Measurements from ENCODE around the gene PIGC.

DNA sequence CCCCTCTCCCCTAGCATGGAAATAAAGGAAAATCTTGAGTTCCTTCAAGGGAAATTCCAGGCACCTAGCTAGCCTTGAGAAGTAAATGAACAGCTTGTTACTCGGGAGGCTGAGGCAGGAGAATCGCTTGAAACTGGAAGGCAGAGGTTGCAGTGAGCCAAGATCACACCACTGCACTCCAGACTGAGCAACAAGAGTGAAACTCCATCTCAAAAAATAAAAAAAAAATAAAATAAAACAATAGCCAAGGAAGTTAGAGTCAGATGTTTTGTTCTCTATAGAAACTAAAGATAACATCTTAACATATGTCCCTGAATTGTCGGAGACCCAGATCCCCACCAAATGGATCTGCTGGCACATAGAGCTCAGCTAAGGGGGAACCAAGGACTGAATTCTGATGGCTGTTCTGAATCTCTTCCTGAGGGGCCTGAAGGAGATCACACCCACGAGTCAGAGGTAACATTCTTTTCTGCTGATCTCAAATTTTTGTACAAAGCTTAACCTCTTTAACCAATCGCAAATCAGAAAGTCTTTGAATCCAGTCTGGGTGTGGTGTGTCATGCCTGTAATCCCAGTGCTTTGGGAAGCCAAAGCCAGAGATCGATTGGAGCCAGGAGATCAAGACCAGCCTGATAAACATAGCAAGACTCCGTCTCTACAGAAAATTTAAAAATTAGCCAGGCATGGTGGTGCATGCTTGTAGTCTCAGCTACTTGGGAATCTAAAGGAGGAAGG is 63.0 kb upstream of the PRRC2C start:
- PRO-cap, 2 experiments: no peak in any of the 2 experiments

DNA sequence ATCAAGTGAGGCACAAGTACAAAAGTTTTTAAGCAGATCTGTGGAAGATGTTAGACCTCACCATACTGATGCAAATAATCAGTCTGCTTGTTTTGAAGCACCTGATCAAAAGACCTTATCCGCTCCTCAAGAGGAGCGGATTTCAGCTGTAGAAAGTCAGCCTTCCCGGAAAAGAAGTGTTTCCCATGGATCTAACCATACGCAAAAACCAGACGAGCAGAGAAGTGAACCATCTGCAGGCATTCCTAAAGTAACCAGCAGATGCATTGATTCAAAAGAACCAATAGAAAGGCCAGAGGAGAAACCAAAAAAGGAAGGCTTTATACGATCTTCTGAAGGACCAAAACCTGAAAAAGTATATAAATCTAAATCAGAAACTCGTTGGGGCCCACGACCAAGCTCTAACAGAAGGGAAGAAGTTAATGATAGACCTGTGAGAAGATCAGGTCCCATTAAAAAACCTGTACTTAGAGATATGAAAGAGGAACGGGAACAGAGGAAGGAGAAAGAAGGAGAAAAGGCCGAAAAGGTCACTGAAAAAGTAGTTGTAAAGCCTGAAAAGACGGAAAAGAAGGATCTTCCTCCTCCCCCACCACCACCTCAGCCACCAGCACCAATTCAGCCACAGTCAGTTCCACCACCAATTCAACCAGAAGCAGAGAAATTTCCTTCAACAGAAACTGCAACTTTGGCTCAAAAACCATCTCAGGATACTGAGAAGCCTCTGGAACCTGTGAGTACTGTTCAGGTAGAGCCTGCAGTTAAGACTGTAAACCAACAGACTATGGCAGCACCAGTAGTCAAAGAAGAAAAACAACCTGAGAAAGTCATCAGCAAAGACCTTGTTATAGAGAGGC is 55.0 kb downstream of the PRRC2C start:
- PRO-cap, 2 experiments: no peak in any of the 2 experiments

DNA sequence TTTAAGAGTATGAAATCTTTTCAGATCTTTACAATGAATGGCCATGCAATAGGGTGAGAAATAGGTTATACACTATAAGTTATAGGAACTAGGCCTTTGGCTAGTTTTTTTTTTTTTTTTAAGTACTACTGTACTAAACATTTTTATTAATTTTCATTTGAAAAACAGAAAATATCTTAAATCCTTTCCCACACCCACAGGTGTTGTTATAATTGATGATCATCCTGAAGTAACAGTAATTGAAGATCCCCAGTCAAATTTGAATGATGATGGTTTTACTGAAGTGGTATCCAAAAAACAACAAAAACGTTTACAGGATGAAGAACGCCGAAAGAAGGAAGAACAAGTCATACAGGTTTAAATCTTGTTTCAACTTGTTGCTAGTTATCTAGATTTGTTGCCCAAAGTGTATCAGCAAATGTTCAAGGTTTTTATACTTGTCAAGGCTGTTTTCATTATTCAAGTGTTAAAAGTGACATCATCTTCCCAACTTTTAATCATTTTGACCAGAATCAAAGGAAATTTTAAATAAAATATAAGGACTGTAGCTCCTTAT is 64.6 kb downstream of the PRRC2C start:
- PRO-cap, 2 experiments: no peak in any of the 2 experiments

DNA sequence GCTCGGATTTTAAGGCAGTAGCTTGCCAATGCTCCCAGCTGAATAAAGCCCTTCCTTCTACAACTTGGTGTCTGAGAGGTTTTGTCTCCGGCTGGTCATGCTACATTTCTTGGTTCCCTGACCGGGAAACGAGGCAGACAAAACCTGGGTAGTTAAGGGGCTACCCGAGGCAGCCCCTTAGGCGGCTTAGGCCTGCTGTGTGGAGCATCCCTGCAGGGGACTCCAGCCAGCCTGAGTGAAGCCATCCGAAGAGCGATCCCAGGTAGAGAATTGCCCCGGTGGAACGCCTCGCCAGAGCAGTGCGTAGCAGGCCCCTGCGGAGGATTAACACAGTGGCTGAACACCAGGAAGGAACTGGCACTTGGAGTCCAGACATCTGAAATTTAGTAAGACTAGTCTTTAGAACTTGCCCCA is 21.2 kb upstream of the MYOCOS start:
- PRO-cap, 2 experiments: peak in 1 of 2 experiments; most common minus-strand start position 132 of the sequence (in 1)

GRCh38 chr1:171817819-171818046 is 23.6 kb upstream of the DNM3 start:
- PRO-cap, 2 experiments: no peak in any of the 2 experiments

GRCh38 chr1:172136890-172137418 is 283.5 kb upstream of the C1orf105 start:
- PRO-cap, 2 experiments: no peak in any of the 2 experiments

- PRO-cap, 2 experiments: peak in 2 of 2 experiments; most common plus-strand start chr1:172144892 (in 1); most common minus-strand start chr1:172144794 (in 2)
Measured at GRCh38 chr1:172144062-172145293, 276.0 kb upstream of the C1orf105 start.

DNA sequence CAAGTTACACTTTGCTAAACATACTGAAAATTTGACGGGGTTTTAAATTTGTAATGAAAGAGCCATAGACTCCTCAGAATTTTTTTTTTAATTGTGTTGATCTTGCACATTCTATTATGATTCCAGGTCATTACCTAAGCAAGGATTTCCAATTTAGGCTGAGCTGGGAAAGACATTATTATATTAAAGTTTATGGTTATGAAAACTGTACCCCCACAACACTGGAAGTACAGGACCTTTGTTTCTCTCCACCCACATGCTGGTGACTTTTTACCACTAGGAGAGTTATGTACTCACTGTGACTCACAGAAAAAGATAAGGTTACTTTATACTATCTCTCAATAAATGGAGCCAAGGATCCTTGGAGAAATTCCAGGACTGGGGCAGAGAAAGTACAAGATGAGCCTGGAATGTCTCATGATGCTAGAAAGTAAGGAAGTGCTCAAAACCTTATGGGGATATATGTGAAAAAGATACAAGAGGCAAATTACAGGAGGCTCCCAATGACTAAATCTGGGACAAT is 64.0 kb upstream of the C1orf105 start:
- PRO-cap, 2 experiments: no peak in any of the 2 experiments

DNA sequence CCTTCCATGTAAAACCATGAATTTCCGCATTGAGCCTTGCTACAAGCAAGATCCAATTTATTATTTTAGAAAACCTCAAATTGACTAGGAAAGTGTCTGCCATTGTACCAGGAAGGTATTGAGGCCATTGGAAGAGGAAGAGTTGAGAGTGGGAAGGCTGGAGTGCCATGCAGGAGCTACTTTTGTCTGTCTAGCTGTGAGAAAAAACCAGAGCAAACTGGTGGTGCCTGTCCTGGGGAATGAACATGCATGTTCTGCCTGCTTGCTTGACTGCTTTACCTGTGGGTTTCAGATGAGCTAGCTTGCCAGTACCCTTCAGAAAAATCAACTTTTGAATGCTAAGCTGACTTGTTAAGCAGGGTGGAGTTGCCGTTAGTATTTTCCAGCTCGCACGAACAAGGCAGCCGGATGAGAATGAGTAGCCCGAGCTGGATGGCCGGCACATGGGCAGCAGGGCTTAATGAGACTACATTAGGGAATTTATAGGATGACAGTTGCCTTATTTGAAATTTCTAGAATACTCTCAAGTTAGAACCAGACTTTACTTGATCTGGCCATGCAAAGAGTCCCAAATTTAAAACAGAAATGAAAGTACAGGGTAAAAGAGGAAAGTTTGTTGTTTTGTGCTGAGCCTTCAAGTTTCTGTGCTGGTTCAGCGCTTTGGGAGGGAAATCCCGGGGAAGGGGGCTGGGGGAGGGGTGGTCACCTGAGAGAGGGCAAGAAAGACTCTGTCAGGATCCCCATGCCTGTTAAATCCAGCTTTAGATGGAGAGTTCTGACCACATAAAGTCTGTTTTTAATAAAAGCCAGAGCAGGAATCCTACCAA is 29.6 kb upstream of the C1orf105 start:
- PRO-cap, 2 experiments: no peak in any of the 2 experiments

DNA sequence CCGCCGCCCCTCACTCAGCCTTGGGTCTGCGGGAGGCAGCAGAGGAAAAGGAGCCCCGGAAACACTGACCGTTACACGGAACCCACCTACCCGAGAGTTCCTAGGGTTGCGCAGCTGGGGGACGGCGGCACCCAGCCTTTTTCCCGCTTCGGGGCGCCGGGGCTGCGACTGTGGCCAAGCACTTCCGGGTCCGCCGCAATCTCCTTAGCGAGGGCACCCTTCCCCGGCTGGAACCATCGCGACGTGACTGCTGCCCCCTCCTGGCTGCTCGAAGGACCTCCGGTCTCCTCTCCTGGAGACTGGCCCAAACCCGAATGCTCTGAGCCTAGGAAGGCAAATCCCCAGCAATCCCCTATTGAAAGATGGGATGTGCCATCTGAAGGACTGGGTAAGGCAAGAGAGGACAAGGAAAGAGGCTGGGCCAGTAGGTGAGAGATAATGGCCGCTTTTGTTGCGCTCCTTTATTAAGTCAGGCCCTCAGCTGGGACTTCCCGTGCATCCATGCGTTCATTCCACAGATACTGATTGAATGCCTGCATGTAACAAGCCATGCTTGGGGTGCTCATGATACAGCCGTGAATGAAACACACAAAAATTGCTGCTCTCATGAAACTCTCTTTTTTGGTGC is at the start of gene PIGC:
TSS of gene PIGC (minus strand) at position 172 of the 628 bp plus-strand sequence.
- PRO-cap, 2 experiments: peak in 2 of 2 experiments; most common minus-strand start position 202 of the sequence (in 1)

- PRO-cap, 2 experiments: peak in 1 of 2 experiments; most common plus-strand start chr1:172450200 (in 1)
Measured at GRCh38 chr1:172449910-172450462, 6.1 kb upstream of the PIGC start.

DNA sequence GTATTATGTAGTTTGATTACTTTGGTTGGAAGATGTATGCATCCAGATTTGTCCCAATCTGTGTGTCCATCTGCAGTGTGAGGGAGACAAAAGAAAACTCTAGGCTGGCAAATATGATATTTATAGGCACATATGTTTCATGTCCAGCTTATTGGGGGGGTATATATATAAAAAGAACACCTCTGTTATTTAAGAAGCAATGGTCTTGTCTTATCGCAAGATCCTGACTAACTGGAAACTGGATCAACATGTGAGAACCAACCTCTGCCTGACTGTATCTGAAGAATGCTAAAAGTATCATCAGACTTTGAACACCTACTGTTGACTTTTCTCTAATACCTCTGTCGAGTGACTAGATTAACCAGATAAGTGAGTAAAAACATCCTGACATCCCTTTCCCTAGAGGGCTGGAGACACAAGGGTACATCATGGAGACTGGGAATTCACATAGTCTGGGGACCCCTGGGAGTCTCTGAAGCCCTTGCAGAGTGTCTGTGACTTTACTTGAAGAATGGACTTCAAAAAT is 26.2 kb upstream of the PIGC start:
- PRO-cap, 2 experiments: peak in 1 of 2 experiments; most common plus-strand start position 394 of the sequence (in 1); most common minus-strand start position 278 of the sequence (in 1)

- PRO-cap, 2 experiments: no peak in any of the 2 experiments
Measured at GRCh38 chr1:172906603-172907196, 144.0 kb downstream of the TNFSF18 start.

DNA sequence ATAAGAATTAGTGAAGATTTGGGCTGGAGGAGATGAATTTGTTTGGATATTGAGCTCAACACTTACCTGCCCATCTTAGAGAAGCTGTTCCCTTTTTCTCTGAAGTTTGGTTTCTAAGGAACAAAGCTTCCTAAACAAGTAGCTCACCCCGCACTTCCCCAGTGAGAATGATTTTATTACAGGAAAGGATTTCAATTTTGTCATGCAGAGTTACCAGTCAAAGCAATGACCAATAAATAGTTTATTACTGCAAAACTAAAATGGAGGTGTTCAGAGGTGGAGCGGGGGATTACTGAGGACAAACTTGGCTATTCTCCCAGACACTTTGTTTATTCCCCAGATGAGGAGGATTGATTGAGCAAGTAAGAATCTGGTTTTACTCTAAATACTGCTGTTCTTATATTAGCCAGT is 136.3 kb downstream of the TNFSF18 start:
- PRO-cap, 2 experiments: no peak in any of the 2 experiments

DNA sequence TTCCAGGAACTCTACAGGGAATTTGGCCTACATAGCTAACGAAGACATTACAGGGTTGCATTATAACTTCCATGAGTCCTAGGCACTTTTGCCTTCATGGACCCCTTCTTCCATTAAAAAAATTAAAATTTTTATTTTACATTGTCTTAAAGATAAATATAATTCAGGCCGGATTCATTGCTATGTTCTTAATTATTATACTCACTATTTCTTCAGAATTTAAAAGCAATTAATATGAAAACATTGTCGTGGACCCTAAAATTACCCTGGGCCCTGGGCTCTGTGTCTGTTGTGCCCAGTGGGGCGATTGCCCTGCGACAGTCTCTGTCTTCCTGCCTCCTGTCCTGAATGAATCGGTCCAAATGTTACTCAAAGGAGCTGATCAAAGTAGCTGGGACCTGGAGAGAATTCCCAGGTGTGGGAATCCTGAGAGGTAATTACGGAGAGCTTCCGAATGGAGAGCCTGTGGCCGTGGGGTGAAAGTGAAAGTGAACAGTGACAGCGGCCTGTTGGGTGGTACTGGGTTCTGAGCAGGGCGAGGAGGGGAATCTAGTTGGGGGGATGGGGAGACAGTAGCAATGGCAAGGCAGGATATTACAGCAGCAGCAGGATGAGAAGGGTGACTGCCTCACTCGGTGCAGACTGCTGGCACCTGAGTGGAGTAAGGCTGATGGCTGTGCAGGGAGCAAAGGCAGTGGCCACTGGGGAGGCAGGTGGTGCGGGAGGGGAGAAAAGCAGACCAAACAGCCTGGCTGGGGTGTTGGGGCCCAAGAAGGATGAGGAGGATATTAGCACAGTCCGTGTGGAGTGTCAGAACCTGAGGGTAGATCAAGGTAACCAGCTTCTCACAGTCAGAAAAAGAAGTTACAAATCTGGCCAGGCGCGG is 70.5 kb upstream of the PRDX6 start:
- PRO-cap, 2 experiments: no peak in any of the 2 experiments

DNA sequence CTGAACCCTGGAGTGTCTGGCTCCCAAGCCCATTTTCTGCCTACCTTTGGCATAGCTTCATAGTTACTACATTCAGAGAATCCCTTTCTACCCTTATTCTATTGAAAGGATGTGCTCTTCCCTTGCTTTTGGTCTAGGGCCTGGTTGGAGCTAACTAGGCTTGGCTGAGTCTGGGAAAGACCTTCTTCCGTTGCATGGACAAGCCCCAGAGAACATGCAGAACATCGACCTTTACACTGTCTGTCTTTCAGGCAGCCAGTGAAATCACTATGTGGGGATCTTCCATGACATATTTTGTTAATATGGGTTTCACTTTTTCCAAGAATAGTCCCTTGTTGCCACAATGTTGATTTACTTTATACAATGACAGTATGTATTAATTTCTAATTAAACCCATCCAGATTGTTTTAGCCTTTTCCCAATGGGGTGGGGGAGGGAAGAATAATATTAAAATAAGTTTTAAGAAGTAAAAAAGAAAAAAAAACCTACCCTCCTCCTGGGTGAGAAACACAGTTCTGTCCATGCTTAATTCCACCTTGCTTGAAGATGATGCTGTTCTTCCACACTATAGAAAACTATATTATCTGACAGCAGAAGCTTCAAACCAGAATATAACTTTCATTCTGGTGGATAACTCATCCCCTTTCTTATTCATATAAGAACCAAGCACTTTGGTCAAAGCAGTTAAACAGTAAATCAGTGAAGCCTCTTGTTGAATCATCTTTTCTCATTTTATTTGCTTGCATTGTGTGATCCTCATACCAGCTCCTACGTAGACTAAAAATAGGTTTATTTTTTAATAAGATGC is 37.0 kb upstream of the PRDX6 start:
- PRO-cap, 2 experiments: no peak in any of the 2 experiments

- PRO-cap, 2 experiments: no peak in any of the 2 experiments
Measured at GRCh38 chr1:173443645-173444440, 33.3 kb upstream of the PRDX6 start.

- PRO-cap, 2 experiments: peak in 2 of 2 experiments; most common plus-strand start chr1:173476735 (in 2); most common minus-strand start chr1:173477141 (in 2)
Measured at GRCh38 chr1:173476399-173477223, 524 bp upstream of the PRDX6 start.

DNA sequence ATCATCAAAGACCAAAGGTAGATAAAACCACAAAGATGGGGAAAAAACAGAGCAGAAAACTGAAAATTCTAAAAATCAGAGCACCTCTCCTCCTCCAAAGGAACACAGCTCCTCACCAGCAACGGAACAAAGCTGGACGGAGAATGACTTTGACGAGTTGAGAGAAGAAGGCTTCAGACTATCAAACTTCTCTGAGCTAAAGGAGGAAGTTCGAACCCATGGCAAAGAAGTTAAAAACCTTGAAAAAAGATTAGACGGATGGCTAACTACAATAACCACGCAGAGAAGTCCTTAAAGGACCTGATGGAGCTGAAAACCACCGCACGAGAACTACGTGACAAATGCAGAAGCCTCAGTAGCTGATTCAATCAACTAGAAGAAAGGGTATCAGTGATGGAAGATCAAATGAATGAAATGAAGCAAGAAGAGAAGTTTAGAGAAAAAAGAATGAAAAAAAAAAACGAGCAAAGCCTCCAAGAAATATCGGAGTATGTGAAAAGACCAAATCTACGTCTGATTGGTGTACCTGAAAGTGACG is 12.0 kb downstream of the KLHL20 start:
- PRO-cap, 2 experiments: no peak in any of the 2 experiments

- PRO-cap, 2 experiments: no peak in any of the 2 experiments
Measured at GRCh38 chr1:173825152-173825484, 435 bp upstream of the CENPL start.

Measured in Metastatic Liver Carcinoma in the Lung (tissue), 2 donors.